Umbilical cord (tissue), 2 donors: ENCODE results near the genes MAP1LC3C and ADSS2.

DNA sequence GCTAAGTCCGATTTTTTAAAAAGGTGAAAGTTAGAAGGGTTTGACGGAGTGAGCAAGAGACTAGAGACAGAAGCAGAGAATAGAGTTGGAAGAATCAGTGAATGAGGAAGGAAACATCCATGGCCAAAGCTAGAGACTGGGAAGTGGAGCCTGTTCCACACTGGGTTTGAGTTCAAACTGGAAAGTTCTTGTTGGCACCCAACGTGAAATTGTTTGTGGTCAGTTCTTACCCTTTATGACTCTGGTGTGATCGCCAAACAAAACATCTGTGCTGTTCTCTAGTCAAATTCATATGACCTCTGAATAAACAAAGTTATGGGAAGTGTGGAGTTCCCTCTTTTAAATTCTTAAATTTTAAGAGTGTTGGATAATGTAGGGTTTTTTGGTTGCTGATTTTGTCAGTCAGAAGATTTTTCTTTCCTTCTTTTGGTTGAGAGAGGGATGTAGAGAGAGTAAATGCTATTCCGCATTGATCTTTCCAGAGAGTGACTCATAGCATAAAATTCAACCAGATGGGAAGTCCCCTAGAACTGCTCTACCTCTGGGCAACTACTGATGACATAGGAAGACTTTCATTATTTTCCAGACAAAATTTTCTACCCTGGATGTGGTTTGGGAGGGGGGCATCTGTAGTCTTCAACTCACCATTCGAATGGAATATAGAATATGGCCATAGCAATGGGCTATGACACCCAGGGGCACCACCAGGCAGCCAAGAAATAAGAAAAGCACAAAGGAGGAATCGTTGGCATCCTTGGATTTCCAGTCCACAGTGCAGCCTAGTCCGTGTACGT, 36.4 kb downstream of the CHML start:
- RAMPAGE, long total RNA: no peak

- RAMPAGE, long total RNA: no peak
Observed at GRCh38 chr1:241633963-241634755, 6.0 kb downstream of the CHML start.

DNA sequence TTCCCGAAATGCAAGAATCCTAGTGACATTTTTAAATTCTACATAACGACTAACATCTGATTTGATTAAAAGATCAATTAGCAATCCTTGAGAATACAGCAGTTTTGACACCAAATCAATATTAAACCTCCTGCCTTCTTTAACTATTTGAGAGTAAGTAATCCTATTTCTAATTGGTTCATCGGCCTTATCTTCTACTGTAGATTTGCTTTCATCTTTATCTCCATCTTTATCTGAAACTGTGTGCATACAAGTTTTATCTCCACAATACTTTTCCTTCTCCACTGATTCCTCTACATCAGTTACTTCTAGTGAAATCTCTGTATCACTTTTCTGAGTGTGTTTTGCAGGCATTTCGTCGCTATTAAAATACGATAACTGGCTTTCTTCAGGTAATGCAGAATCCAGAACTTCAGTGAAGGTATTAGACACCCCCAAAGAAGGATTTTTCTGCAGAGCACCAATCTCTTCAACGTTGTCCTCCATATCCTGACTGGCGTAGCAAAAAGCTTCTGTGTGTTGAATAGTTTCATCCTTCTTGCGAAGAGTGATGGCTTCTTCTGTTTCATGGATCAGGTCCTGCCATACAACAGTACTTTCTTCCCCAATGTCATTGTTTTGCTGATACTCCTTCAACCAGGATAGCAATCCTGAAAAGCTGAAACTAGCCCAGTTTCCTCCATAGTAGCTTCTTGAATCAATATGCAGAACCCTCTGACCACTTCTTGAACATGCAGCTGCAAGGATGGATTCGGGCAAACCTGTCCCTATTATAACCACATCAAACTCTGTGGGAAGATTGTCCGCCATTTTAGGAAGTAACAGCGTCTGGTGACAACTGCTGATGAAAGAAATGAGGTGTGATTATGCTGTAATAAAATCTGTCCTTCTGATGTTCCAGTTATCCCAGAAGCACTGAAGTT, 5.0 kb downstream of the CHML start:
- RAMPAGE, long total RNA: no peak

GRCh38 chr1:241998921-241999578, at the start of gene MAP1LC3C:
MAP1LC3C (minus strand) TSS chr1:241999098.
- RAMPAGE, long total RNA: no peak

- RAMPAGE, long total RNA: no peak
Observed at GRCh38 chr1:242050896-242051221, 52.0 kb upstream of the MAP1LC3C start.

DNA sequence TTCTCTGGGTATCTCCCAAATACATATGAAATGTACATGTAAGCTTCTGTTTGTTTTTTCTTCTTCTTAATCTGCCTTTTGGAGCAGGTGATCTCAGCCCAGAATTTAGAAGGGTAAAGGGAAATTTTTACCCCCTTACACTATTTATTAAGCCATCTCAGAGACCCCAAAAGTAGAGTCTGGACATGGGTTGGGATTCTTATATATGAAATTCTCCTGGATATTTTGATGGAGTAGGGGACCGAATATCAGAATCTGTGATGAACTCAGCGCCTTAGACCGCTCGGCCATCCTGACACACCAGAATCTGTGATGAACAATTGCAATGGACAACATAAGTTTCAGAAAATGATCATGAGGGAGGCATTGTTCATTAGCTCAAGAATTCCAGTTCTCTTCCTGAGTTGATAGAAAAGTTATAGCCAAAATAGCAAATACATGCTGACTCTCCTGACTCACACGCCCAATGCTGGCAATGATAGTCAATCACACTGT, 221.7 kb downstream of the PLD5 start:
- RAMPAGE, long total RNA: no peak

GRCh38 chr1:243340919-243341411, 85.1 kb downstream of the SDCCAG8 start:
- RAMPAGE, long total RNA: no peak

GRCh38 chr1:243397358-243398613, 141.9 kb downstream of the SDCCAG8 start:
- RAMPAGE, long total RNA: no peak

DNA sequence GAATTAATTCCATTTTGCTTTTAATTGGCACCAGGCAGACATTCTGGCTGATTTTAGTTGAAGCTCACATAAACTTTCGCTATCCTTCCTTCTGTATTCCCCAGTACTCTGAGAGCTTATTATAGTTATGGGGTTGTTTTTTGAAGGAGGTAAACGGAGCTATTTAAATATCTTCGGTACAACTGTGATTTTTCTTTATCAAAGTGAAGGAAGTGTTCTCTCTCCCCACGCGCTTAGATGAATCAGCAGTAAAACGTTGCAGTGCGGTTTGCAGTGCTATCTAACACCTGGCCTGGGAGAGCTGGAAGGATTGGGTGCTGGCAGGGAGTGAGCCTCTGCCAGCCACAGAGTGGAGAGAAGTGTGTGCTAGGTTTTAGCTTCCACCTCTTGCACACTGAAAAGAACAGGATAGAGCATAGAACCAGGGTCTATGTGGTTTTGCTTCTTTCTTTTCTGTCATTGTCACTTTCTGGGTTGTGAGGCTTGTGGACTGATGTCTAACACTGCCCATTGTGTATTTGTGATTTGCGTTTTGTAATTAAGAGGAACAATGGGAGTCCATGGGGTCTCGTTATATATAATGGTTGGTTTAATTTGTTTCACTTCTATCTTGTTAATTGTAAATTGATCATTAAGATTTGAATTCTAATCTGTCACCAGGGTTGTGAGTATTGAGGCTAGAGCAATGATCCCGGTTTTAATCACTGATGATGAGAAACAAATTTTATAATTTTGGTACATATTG, 166.0 kb downstream of the SDCCAG8 start:
- RAMPAGE, long total RNA: no peak

DNA sequence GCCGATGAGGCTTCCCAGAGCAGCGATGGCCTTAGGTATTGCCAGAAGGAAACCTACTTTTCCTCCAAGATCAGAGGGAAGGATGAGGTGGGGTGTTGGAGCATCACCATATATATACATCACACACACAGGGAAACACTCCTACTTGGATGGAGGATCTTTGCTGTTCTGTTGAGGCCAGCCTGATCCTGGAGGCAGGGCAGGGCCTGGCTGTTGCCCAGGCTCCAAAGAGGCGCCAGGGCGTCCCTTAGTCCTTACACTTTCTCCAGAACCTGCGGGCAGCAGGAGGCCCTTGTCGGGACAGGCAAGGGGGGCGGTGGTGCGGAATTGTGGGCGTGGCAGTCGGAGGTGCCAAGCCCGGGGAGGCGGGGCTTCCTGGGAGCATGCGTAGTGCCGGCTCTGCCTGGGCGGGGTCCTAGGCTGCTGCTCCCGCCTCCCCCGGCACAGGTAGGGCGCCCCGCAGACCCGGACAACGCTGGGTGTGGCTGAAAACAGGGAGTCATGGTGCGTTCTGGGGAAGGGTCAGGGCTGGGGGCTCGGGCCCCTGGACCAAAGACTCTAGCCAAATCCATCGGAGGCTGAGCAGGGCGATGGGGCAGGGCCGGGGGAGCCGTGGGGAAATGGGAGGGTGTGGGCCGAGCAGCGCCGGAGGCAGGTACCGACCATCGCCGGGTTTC, 231.7 kb downstream of the SDCCAG8 start:
- RAMPAGE, long total RNA: no peak

- RAMPAGE, long total RNA: no peak
Observed at GRCh38 chr1:243502680-243503711, 247.2 kb downstream of the SDCCAG8 start.

DNA sequence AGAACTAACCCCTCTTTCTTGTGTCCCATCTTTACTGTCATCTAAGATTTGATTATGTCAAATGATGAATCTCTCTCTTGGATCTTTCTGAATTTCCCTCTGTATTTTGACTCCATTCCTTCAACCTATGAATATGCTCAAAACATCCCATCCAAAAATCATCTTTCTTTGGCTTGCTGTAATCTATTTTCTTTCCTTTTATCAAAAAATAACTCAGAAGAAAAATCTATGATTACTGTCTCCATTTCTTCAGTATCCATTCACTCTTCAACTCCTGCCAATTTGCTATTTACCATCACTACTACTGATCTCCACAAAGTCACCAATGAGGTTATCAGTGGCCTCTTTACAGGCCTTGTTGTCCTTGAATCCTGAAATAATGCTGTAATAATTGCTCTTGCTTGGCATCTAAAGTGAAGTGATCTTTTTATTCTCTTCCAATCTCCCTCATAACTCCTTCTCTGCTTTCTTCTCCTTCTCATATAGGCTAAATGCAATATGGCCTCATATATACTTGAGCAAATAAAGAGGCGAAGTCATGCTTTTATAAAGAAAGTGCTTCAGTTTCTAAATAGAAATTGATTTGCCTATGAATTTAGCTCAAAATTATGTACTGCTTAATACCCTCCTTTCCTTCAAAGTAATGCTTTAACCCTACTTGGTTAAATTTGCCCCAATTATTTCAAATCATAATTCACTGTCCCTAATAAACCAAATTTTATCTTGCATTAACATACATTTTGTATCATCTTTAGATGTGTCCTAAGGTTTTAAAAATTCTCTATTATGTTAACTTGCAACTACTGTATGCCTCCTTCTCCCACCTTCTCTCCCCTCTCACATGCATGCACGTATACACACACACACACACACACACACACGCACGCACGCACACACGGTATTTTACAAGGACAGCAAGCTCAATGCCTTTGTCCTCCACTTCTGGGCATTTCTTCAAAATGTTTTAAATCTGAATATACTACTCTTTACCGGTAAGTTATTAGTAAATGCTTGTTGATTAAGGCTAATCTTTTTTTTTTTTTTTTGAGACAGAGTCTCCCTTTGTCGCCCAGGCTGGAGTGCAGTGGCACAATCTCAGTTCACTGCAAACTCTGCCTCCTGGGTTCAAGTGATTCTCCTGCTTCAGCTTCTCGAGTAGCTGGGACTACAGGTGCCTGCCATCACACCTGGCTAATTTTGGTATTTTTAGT, 100.1 kb downstream of the AKT3 start:
- RAMPAGE, long total RNA: no peak

- RAMPAGE, long total RNA: no peak
Observed at GRCh38 chr1:244049756-244050882, 964 bp upstream of the ZBTB18 start.

DNA sequence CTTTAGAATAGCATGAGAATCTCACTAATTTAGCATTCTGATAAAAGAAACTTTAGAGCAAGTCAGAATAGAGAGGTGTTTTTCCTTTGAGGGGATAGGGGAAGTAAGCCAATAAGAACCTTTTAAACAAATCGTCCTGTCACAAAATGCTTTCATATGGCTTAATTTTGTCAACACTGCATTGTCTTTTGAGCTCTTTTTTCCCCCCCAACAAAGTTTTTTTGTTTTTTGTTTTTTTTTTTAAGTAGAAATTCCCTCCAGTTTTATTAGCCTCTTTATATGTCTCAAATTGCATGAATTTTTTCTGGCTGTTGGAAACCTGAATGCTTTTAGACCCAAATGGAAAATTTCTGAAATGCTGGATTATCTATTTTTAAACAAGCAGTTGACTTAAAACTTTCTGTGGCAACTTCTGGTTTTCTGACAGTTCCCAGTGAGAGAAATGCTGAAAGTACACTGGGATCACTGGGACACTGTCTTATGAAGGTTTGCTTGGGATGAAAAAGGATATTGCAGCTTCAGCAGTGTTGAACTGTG, 4.5 kb downstream of the ZBTB18 start:
- RAMPAGE, long total RNA: no peak

DNA sequence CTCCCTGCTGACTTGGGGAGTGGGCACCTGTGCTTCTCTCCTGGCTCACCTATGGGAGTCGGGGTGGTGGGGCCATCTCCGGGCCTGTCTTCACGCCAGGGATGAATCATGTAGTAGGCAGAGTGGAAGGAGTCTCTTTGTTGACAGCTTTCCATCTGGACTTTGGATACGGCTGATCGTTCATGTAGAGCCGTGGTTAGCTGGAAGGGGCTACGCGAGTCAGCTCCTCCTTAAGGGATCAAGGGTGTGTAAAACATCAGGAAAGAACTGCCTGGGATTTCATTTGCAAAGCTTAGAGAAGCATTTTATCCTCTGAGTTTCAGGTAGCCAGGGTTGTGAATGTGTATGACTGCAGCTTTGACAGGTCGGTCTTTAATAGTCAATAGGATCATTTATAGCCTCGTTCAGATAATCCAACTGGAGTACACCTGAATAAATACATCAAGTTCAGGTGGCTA, 14.4 kb downstream of the ZBTB18 start:
- RAMPAGE, long total RNA: no peak

DNA sequence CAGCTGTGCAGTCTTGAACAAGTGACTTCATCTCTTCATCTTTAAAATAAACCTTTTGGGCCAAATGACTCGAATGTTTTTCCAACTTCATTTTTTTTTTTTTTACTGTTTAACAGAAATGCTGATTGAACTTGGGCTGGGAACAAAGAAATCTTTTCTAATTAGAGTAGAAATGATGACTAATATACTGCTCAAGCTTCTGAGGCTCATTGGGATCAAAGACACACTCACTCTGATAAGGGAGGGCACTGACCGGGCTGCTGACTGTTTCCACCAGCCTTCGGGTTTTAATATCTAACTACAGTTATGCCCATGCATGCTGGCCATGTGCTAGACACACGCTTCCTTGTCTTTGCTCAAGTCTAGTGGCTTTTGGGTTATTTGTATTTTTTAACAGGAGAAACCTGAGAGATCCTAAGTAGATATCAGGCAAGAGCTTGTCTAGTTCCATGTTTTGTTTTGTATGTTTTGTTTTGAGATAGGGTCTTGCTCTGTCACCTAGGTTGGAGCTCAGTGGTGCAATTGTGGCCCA, 16.8 kb downstream of the ZBTB18 start:
- RAMPAGE, long total RNA: no peak

GRCh38 chr1:244092732-244093605, 41.9 kb downstream of the ZBTB18 start:
- RAMPAGE, long total RNA: no peak

DNA sequence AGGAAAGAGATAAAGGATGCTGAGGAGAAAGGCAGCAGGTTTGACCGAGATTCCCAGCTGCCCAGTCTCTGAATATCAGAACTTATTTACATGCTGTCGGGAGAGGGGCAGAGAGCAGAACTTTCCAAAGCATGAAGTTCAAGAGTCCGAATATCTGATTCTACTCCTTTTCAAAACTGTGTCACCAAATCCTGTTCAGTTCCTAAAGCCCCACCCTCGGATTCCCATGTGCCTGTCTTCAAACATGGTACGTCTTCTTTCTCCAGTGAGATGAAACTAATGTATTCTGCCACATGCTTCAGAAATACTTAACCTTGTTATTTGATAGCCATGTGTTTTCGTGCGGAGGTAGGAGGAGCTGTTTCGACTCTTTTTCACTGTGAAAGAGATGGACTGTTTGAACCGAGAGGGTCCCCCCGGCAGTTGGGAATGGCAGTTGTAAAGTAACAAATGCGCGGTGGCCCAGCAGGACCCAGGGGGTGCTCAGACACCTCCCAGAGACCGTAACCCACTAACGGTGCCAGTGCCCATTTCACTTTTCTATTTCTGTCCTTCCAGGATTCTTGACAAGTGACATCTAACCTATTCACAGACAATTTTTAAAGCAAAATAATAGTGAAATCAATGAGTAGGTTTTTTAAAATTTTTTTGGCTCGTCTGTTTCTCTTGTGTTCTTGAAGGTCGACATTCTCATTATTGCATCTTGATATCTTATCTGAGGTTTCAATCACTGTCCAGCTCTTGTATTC, 67.2 kb downstream of the ZBTB18 start:
- RAMPAGE, long total RNA: no peak

- RAMPAGE, long total RNA: no peak
Observed at GRCh38 chr1:244300789-244301396, 51.5 kb upstream of the C1orf100 start.

- RAMPAGE, long total RNA: start-site peak on the minus strand at chr1:244451899-244451913, 129 and 88 reads in 2 replicates
Observed at GRCh38 chr1:244451613-244452682, at the start of gene ADSS2. ADSS2 (minus strand) TSS chr1:244451909.